BJ (cell line): ENCODE measurements around the gene NCAPG2.

GRCh38 chr7:157000458-157000994, 9.9 kb downstream of the MNX1 start:
- CAGE, long polyA plus RNA: no peak
- RRBS: 3% methylated on average over 12 of the region's 35 CpGs

DNA sequence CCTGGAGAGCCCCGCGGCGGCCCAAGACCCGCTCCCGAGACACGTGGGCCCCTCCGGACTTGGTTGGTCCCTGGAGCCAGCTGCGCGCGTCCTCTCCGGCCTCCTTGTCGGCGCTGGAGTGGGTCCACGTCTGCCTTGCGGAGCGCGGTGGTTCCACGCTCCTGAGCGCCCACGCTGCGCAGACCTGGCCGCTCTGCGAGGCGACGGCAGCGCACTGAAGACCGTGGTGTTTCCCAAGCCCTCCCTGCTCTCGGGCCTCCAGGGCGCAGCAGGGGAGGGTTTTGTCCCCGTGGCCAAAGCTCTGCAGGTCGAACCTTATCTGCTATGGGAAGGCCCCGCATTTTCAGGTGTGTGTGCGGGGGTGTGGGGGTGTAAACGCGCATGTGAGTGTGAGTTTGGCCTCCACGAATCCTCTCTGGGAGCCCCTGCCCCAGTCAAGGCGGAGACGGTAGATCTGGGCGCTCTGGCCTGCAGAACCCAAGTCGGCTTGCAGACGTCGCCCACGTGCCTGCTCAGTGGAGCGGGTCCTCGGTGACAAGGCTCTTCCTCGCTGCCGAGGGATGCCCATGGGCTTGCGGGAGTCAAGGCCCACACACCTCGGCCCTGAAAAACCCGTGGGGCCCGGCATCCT, 613 bp upstream of the MNX1 start:
- CAGE, long polyA plus RNA: no peak
- RRBS: 3% methylated on average over 11 of the region's 51 CpGs

- CAGE, long polyA plus RNA: no peak
- RRBS: 39% methylated on average over 7 of the region's 21 CpGs
Measured at GRCh38 chr7:157040757-157041412, 30.4 kb upstream of the MNX1 start.

GRCh38 chr7:157278932-157280321, 57.4 kb upstream of the DNAJB6 start:
- CAGE, long polyA plus RNA: no peak
- RRBS: 7% methylated on average over 51 of the region's 116 CpGs

DNA sequence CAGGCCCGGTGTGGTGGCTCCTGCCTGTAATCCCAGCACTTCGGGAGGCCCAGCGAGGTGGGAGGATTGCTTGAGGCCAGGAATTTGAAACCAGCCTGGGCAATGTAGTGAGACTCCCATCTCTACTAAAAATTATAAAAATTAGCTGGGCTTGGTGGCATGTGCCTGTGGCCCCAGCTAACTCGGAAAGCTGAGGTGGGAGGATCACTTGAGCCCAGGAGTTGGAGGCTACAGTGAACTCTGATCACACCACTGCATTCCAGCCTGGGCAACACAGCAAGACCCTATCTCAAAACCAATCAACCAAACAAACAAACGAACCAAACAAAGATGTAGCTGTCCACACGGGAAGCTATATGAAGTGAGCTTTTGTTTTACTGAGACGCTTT, 51.0 kb upstream of the DNAJB6 start:
- CAGE, long polyA plus RNA: no peak
- RRBS: no CpG with 5 or more reads among the region's 7 CpGs

- CAGE, long polyA plus RNA: no peak
- RRBS: no CpG with 5 or more reads among the region's 51 CpGs
Measured at GRCh38 chr7:157299639-157300616, 36.9 kb upstream of the DNAJB6 start.

GRCh38 chr7:157338511-157339170, 1.8 kb downstream of the DNAJB6 start:
- CAGE, long polyA plus RNA: no peak
- RRBS: no CpG with 5 or more reads among the region's 19 CpGs

DNA sequence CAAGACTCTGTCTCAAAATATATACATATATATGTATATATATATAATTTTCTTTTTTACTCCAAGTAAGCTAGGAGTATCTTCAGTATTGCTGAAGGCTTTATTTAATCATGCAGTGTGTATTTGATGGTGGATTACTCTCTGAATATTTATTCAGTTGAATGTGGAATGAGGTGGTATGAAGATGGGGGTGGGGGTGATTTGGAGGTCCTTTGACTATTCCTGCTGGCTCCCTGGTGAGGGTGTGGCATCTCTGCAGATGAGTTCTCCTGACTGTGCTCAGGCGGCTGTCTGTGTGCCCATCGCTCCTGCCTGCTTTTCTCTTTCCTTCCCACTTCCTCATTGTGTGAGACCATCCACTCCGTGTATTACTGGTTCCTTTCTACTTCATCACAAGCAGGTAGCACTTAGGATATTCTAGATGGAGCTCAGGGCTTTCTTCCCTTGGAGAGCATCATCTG, 15.5 kb downstream of the DNAJB6 start:
- CAGE, long polyA plus RNA: no peak
- RRBS: no CpG with 5 or more reads among the region's 3 CpGs

GRCh38 chr7:157373596-157374329, 37.0 kb downstream of the DNAJB6 start:
- CAGE, long polyA plus RNA: no peak
- RRBS: no CpG with 5 or more reads among the region's 18 CpGs

DNA sequence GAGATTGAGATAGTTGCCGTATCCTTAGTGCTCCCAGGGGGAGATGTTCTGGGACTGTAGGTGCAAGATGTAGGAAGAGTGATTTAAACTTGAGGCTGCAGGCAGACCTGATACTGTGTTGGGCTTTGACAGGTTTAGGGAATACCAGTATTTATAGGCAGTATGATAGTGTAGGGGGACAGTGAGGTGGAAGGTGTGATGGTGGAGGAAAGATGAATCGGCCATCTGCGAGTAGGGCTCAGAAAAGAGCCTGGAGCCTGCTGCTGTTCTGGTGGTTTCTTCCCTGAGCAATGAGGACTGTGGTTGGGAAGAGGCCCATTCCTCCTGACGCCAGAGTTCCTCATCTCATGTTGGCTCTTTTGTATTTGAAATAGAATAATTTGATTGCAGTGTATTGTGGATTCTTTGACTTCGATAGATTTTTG, 38.2 kb downstream of the DNAJB6 start:
- CAGE, long polyA plus RNA: no peak
- RRBS: no CpG with 5 or more reads among the region's 5 CpGs

DNA sequence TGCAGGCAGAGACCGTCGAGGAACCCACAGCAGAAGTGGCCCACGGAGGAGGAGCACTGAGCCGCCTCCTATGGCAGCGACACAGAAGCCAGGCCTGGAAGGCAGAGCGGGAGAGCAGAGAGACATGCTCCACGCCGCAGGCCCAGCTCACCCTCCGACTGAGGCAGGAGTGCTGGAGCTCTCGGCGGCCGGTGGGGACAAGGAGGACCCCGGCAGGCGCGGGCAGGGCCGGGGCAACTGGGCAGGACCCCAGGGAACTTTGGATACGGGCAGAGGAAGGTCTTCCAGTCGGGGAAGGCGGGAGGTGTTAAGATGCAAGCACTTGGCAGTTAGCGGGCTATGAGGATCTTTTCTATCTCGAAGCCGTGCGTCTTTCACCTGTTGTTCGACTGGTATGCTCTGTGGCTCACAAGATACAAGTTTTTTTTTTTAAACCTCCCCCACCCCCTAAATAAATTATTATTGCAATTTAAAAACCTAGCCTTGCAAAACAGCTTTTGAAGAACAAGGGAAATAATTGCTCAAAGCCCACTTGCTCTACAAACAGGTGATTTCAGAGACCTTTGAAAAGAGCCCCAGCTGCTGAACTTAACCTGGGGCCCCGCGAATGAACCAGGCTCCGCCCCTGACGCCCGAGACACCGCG, 420.6 kb downstream of the DNAJB6 start:
- CAGE, long polyA plus RNA: no peak
- RRBS: no CpG with 5 or more reads among the region's 31 CpGs

GRCh38 chr7:157853763-157854049, 516.9 kb downstream of the DNAJB6 start:
- CAGE, long polyA plus RNA: no peak
- RRBS: no CpG with 5 or more reads among the region's 14 CpGs

- CAGE, long polyA plus RNA: no peak
- RRBS: no CpG with 5 or more reads among the region's 11 CpGs
Measured at GRCh38 chr7:158067997-158068402, 519.6 kb downstream of the PTPRN2 start.

DNA sequence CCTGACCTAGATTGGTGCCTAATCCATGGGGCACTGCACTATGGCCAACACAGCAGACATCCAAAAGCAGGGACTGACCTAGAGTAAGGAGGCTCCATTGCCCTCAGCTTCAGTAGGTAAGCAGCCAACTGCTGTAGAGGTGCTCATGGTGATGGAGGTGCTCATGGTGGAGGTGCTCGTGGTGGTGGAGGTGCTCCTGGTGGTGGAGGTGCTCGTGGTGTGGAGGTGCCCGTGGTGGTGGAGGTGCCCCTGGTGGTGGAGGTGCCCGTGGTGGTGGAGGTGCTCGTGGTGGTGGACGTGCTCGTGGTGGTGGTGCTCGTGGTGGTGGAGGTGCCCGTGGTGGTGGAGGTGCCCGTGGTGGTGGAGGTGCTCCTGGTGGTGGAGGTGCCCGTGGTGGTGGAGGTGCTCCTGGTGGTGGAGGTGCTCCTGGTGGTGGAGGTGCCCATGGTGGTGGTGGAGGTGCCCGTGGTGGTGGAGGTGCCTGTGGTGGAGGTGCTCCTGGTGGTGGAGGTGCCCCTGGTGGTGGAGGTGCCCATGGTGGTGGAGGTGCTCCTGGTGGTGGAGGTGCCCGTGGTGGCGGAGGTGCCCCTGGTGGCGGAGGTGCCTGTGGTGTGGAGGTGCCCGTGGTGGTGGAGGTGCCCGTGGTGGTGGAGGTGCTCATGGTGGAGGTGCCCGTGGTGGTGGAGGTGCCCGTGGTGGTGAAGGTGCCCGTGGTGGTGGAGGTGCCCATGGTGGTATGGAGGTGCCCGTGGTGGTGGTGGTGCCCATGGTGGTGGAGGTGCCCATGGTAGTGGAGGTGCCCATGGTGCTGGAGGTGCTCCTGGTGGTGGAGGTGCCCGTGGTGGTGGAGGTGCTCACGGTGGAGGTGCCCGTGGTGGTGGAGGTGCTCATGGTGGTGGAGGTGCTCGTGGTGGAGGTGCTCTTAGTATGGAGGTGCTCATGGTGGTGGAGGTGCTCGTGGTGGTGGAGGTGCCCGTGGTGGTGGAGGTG, 517.2 kb downstream of the PTPRN2 start:
- CAGE, long polyA plus RNA: no peak
- RRBS: no CpG with 5 or more reads among the region's 27 CpGs

DNA sequence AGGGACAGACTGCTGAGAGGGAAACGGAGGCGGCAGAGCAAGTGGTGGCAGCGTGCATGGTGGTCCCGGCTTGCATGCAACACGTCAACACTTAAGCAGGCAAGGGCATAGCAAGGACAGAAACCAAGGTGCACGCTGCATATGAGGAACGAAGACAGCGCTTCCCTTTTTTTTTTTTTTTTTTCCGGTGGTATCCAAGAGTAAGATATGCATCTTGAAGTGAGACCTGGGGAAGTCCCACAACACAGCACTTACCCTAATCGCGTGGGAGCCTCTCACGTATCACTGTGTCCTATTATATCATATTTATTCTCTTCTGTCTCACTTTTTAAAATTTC, 361.1 kb downstream of the PTPRN2 start:
- CAGE, long polyA plus RNA: no peak
- RRBS: 75% methylated on average over 2 of the region's 12 CpGs

GRCh38 chr7:158325992-158326437, 261.6 kb downstream of the PTPRN2 start:
- CAGE, long polyA plus RNA: no peak
- RRBS: no CpG with 5 or more reads among the region's 11 CpGs

- CAGE, long polyA plus RNA: no peak
- RRBS: no CpG with 5 or more reads among the region's 10 CpGs
Measured at GRCh38 chr7:158375989-158376351, 211.7 kb downstream of the PTPRN2 start.

DNA sequence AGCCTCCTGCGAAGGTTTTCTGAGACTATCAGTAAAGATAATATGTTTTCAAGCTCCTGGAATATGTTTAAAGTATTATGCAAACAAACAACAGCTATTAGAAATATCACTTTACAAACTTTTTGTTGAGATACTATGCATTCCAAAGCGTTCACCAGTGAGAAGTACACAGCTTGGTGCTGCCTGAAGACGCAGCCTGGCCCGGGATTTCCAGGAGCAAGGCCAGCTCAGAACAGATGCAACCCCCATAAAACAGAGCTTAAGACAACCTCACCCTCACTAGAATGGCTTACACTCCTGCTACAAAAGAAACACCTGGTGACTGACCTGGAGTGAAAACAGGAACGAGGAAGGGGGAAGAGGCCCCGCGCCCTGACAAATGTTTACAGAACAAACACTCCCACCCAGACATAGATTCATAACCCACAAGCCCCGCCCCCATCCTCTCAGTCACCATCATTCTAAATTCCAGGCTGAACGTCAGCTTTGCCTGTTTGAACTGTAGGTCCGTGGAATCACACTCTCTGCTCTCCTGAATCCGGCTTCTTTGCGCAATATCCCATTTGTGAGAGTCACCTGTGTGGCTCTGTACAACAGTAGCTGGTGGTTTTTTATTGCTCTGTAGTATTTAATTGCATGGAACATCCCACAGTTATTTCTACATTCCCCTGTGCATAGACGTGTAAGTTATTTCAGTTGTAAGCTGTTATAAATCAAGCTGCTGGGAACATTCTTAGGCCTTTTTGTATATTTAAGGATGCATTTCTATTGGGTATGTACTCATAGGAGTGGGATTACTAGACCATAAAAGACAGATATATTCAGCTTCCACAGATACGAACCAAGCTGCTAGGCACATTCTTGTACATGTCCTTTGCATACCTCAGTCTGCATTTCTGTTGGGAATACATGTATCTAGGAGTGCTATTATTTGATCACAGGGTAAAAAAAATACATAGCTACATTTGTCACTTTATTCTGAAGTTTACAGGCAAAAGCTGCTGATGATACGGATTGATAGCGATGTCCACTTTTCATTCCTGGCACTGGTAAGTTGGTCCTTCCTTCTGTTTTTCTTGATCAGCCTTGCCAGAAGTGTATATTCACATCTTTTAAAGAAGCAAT, 154.7 kb downstream of the PTPRN2 start:
- CAGE, long polyA plus RNA: no peak
- RRBS: no CpG with 5 or more reads among the region's 16 CpGs

- CAGE, long polyA plus RNA: no peak
- RRBS: no CpG with 5 or more reads among the region's 12 CpGs
Measured at GRCh38 chr7:158662987-158663665, 41.5 kb downstream of the NCAPG2 start.

- CAGE, long polyA plus RNA: start-site peak on the minus strand at chr7:158704742-158704791, 128 and 23 reads in 2 replicates
- RRBS: 1% methylated on average over 54 of the region's 100 CpGs
Measured at GRCh38 chr7:158704314-158705398, at the start of gene NCAPG2. Gene NCAPG2 (minus strand): TSS chr7:158704804.